ENCODE measurements around the gene LGALS8.

GRCh38 chr1:235845608-235846215 lies 21.0 kb downstream of the LYST start:
- PRO-cap: no peak

- PRO-cap: no peak
Measured at GRCh38 chr1:235985325-235985655, 79.6 kb downstream of the NID1 start.

GRCh38 chr1:236163239-236163924 lies 21.0 kb downstream of the GPR137B start:
- PRO-cap: no peak

DNA sequence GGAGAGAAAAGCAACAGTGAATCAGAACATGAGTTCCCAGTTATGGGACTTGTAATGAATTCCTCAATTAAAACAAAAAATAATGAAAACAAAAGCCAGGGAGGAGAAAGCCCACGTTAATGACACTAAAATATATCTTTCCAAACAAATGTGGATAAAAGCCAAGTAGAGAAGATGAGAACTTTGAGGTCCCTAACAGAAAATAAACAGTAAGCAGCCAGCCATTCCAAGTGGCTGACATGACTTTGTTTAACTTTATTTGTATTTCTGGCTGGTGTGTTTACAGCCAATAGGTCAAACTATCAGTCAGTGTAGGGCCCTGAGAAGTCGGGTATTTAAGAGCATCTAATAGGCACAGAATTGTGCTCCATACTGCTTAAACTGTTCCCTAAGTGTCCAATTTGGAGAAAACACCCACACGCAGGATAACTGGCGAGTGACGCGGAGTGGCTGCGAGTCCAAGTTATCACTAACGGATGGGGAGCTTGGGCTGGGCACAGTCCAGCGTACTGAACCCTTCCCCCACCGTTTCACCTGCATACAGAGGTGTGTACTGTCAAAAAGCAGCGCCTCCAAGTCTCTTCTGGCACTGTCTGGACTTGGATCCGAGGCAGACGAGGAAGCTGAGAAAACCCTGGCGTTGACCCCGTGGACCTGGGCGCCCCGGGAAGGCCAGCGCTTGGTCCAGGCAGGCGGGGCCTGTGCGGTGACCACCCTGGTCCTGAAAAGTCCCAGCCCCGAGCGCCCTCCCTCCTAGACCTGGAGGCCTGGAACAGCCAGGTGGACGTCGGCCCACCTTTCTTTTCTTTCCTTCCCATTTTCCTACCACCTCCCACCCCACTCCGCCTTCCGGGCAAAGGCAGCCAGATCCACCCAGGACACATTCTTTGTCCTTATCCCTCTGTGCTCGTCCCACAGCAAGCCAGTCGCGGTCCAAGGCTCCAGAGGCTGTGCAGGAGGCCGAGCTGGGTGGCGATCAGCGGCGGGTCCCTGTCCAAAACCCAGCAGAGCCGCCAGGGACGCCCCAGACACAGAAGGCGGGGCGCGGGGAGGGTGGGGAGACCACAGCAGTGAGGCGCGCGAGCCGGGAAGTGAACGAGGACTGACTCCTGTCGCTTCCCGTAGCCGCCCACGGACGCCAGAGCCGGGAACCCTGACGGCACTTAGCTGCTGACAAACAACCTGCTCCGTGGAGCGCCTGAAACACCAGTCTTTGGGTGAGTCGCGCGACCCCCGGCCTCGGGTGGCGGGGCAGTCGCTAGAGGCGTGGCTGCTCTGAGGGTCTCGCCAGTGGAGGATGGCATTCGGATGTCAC lies at the start of gene LGALS8:
Gene LGALS8 (plus strand): TSS at position 1,138 of the 1,315 bp plus-strand sequence.
- PRO-cap: bidirectional peak, plus-strand start at position 925 of the sequence, minus-strand start at position 809 of the sequence; bidirectional peak, plus-strand start outside the sequence, minus-strand start at position 1,000 of the sequence

DNA sequence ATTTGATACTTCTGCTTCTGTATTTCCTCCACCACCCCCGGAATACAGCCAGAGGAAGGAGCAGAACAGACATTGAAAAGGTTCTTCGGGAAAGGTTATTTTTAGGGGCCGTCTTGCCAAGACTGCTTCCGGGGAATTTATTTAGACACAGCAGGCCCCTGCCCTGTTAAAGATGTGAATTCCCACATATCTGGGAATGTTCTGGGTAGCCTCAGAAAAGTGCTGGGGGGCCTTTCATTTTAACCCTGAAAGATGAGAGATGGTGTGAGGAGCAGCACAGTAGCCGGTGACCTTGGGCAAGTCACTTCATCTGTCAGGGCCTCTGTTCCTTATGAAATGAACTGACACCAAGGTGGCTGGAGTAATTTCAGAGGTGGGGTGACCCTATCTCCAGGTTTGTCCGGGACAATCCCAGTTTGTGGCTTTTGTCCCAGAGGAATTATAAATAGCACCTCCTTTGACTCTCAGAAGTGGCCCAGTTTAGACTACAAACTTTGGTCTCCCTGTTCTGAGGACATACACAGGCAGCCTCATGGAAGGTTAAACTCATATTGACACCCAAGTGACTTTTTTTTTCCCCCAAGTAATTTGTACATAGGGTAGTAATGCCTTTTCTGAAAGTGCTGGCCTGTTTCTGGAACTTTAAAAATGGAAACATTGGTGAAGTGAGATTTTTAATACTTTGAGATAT lies 14.5 kb downstream of the ACTN2 start:
- PRO-cap: no peak

DNA sequence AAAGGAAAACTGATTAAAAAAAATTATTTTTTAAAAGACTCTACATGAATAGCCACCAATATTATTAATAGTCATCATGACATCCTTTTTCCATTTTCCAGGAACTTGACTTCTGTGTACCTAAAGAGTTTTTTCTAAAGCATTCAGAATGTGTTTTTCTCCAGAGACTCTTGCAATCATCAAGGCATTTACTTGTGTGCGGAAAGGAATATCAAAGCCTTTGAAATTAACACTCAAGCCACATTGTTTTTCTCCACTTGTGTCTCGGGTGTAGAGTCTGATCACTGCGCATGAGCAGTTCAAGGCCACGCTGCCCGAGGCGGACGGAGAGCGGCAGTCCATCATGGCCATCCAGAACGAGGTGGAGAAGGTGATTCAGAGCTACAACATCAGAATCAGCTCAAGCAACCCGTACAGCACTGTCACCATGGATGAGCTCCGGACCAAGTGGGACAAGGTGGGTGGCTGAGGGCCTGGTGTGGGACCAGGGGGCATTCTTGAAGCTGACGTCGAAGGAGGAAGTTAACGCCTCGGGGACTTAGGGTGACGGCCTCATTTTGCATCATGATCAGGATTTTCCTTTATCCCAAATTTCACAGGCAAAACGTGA lies 43.8 kb upstream of the MTR start:
- PRO-cap: no peak

DNA sequence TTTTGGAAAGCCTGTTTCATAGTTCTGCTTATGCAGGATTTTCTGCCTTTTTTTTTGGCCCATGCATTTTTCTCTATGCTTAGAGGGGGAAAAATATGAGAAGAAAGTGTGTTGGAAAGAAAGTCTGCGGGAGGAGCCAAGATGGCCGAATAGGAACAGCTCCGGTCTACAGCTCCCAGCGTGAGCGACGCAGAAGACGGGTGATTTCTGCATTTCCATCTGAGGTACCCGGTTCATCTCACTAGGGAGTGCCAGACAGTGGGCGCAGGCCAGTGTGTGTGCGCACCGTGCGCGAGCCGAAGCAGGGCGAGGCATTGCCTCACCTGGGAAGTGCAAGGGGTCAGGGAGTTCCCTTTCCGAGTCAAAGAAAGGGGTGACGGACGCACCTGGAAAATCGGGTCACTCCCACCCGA lies 33.2 kb downstream of the RYR2 start:
- PRO-cap: no peak

GRCh38 chr1:237154114-237154742 lies 112.2 kb downstream of the RYR2 start:
- PRO-cap: no peak

DNA sequence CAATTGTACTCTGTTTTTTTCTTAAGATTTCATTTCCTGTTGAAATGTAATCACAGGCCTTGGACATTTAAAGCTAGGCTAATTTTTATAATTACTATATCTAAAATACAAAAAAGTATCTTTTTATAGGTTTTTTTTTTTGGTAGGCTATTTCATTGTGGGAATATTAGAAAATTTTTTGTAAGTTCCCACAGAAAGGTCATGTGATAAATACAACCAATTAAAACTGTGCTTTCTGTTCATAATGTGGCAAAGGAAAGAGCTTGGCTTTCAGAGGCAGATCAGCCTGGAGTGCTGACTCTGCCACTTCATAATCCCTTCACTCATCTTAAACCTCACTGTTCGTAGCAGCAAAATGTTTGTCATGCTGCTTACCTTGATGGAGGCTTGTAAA lies 176.9 kb downstream of the ZP4 start:
- PRO-cap: no peak

DNA sequence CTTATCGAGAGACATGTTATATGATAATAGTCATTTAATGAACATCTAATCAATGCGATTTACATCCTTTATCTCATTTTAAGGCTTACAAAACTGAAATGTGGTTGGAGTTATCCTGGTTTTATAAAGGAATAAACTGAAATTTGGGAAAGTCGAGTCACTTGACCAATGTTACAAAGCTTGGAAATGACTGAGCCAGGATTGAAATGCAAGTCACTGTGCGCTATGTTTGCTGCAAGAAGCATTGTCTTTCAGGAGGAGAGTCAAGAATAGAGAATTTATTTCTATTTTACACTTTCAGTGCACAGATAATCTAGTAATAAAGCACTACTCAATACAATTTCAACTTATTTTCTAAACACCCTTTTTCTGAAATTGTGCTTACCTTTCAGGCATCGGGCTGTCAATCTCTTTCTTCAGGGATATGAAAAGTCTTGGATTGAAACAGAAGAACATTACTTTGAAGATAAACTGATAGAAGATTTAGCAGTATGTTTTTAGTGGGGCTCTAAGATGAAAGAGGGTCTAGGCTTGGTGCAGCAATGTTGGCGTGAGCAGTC lies 160.8 kb downstream of the ZP4 start:
- PRO-cap: no peak

- PRO-cap: no peak
Measured at GRCh38 chr1:237736816-237737248, 153.9 kb downstream of the ZP4 start.

GRCh38 chr1:237799782-237800137 lies 91.0 kb downstream of the ZP4 start:
- PRO-cap: no peak

- PRO-cap: no peak
Measured at GRCh38 chr1:237864431-237864867, 26.3 kb downstream of the ZP4 start.

DNA sequence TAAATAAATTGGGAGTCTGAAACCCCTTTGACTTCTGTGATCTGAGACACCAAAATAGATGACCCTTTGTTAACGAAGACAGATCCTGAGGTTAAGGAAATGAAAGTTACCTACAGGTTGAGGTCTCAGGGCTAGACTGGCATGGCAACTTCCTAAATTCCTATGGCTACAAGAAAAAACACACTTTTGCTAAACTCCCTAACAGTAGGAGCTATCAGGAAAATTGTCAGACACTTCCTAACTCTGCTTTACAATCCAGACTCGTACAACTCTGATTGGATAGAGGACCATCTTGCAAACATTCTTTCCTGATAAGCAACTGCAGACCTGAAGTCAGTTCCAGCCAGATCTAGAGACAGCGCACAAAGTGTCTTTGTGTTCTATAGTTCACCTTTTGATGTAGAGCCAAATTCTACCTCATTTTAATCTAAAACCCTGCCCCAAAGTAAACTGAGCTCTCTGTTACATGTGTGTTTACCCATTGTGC lies 22.0 kb downstream of the ZP4 start:
- PRO-cap: no peak

- PRO-cap: no peak
Measured at GRCh38 chr1:238702839-238703121, 683.6 kb upstream of the CHRM3 start.

DNA sequence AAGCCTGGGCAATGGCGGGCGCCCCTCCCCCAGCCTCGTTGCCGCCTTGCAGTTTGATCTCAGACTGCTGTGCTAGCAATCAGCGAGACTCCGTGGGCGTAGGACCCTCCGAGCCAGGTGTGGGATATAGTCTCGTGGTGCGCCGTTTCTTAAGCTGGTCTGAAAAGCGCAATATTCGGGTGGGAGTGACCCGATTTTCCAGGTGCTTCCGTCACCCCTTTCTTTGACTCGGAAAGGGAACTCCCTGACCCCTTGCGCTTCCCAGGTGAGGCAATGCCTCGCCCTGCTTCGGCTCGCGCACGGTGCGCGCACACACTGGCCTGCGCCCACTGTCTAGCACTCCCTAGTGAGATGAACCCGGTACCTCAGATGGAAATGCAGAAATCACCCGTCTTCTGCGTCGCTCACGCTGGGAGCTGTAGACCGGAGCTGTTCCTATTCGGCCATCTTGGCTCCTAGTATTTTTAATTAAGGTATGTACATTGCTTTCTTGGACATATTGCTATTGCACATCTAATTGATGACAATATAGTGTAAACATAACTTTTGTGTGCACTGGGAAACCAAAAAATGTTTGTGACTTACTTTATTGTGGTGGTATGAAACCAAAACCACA lies 242.8 kb downstream of the CHRM3 start:
- PRO-cap: no peak

DNA sequence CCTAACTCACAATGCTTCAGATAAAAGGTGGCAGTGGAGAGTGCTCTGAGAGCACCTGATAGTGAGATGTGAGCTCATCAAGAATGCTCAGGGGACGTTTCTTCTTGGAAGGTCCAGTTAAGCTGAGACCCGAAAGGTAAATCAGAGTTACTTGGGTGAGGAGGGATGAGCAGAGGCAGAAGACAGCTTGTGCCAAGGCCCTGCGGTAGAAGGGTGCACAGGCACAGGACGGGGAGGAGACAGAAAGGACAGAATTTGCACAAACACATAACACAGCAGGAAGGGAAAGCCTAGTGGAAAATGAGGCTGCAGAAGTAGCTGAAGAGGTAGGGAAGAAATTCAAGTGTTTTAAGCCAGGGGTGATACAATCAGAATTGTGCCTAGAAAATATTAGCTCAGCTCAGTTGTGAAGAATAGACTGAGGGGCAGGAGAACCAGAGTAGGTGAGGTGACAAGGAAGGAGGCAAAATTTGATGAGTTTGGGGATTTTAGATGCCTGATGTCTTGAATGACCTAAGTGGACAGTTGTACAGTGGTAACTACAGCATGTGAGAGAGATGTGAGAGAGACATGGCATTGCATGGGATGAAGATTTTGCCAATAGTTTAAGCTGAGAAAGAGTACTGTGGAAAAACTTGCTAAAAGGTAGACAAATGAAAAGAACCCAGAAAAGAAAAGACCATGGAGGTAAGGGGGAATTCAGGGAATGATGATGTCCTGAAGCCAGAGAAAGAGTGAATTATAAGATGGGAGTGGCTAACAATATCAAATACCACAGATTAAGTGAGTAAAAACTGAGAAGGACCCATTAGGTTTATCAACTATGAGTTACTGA lies 328.2 kb downstream of the CHRM3 start:
- PRO-cap: no peak

GRCh38 chr1:240092394-240093474 lies 1.1 kb downstream of the FMN2 start:
- PRO-cap: no peak

DNA sequence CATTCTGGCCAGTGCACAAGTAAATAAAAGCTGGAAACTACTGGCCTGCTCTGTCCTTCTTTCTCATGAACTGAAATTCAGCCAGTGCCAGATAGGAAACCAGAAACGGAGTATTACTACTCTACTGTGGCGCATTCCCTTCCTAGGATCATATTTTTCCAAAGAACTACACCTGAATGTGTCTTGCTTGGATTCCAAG lies 15.1 kb downstream of the GREM2 start:
- PRO-cap: no peak

GRCh38 chr1:241423599-241424844 lies 67.0 kb upstream of the RGS7 start:
- PRO-cap: no peak

Measured in aorta (tissue), 1 donor.